Renal cortical epithelial cell (primary cell): ENCODE measurements around a stretch of chr2.

- RRBS = no CpG with 5 or more reads among the region's 14 CpGs
These were observed 62.9 kb upstream of the ZEB2 start for GRCh38 chr2:144582542-144583445.

GRCh38 chr2:145415754-145416225 is 895.9 kb upstream of the ZEB2 start:
- RRBS = no CpG with 5 or more reads among the region's 4 CpGs

DNA sequence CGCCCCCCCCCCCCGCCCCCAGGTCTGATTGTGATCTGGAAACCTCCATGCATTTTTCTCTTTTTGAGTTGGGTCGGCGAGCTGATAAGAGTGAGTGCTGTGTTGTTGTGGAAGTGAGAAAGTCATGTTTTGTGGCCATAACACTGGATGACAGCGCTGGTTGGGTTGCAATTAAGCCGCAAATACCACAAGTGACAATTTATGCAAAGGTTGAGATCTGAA is 429 bp downstream of the ACVR2A start:
- RRBS = no CpG with 5 or more reads among the region's 6 CpGs

GRCh38 chr2:148201727-148202623 is 181.1 kb downstream of the MBD5 start:
- RRBS = no CpG with 5 or more reads among the region's 2 CpGs

GRCh38 chr2:148380758-148381574 is 263.6 kb upstream of the EPC2 start:
- RRBS = no CpG with 5 or more reads among the region's 12 CpGs

DNA sequence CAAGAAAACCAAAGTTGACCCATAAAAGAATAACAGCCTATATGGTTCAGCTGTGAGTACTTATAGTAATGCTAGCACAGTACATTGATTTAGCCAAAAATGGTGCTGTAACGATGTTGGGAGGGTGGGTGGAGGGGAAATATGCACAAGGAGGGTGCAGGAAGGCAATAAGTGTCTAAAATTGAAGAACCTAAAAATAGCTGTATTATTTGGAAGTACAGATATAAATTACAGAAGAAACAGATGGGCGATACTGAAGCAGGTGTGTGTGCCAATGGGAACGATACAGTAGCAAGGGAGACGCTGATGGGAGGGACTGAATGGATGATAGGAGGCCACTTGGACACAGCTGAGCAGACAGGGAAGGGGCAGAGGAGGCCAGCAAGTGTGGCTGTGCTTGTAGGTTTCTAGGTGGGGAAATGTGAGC is 92.0 kb upstream of the EPC2 start:
- RRBS = no CpG with 5 or more reads among the region's 4 CpGs

GRCh38 chr2:148705933-148706756 is 61.6 kb downstream of the EPC2 start:
- RRBS = no CpG with 5 or more reads among the region's 14 CpGs

GRCh38 chr2:149000066-149000679 is 38.3 kb upstream of the LYPD6B start:
- RRBS = no CpG with 5 or more reads among the region's 4 CpGs

DNA sequence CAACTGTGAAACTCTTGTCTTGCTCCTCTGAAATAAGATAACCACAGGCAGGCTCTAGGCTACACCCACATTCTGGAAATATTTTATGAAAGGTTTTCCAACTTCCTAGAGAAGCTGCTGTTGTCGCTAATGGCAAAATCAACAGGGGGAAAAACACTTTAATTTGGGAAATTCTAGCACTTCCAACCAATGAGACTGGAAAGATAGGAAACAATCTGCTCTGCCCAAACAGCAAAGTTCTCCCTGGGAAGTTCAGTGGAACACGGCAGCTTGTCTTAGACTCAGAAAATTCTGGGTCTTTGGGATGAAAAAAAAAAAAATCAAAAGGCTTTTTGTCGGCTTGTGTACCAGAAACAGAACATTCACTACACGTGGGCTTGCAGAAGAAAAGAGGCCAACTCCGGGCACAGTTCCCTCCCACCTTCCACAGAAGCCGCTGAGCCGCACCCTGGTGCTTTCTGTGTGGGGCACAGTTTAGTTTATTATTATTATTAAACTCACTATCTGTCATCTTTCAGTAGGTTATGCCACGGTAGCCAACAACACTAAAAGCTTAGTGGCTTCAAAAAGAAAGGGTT is 98.6 kb downstream of the MMADHC start:
- RRBS = no CpG with 5 or more reads among the region's 8 CpGs

DNA sequence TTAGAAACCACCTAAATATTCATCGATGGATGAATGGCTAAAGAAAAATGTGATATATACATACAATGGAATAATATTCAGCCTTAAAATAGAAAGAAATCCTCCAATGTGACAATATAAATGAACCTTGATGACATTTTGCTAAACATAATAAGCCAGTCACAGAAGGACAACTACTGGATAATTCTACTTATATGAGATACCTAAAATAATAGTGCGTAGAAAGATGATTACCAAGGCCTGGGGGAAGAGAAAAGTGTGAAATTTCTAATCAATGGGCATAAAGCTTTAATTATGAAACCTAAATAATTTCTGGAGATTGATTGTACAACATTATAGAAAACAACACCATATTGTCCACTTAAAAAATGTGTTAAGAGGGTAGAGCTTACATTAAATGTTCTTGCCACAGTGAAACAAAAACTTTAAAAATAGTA is 281.0 kb upstream of the MMADHC start:
- RRBS = no CpG with 5 or more reads among the region's 2 CpGs

DNA sequence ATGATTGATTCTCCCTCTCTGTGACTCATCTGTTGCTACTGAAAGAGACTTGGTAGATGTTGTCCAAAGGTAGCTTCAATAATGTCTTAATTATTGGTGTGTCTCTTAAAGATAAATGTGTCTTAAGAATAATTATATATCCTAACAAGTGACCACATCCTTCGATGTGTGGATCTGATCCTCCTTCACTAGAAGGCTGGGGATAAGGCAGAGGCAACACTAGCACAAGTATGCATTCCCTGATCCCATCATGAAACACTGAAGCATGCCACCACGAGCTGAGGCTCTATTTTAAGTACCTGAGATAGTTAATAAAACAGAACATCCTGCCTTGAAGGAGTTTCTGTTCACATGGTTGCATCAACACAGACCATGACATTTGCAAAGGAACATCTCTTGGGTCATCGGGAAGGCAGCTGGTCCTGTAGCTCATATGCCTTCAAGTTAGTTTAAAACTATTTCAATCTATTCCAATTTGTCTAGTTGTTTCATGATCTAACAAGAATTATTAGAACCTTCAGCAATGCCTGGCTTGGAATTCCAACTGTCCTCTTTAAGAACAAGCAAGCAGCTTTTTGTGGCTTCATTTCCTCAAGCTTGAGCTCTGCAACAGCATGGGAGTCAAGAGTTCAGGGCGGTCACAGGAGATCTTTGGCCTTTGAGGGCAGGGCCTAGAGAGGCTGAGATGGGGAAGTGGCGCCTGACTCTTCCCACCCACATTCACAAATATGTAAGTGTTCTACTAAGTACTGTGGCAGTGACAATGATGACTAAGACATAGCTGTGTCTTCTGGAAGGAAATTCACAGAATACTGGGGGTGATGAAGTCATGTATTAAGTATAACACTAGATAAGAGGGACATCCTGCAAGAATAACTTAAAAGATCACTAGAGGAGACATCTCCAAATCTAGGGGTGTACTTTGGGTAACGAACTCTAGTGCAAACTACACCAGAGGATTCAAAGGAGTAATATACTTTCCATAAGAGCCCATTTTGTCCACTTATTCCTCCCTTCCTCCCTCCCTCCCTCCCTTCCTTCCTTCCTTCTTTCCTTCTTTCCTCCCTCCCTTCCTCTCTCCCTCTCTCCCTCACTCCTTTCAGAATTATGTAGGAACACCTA is 15.1 kb downstream of the RND3 start:
- RRBS = no CpG with 5 or more reads among the region's 6 CpGs

GRCh38 chr2:150529380-150529725 is 41.9 kb upstream of the RND3 start:
- RRBS = no CpG with 5 or more reads among the region's 3 CpGs

GRCh38 chr2:150541561-150542035 is 54.1 kb upstream of the RND3 start:
- RRBS = no CpG with 5 or more reads among the region's 7 CpGs

GRCh38 chr2:150644485-150644858 is 157.0 kb upstream of the RND3 start:
- RRBS = no CpG with 5 or more reads among the region's 1 CpG

- RRBS = no CpG with 5 or more reads among the region's 5 CpGs
These were observed 55.4 kb downstream of the RIF1 start for GRCh38 chr2:151464929-151465684.

DNA sequence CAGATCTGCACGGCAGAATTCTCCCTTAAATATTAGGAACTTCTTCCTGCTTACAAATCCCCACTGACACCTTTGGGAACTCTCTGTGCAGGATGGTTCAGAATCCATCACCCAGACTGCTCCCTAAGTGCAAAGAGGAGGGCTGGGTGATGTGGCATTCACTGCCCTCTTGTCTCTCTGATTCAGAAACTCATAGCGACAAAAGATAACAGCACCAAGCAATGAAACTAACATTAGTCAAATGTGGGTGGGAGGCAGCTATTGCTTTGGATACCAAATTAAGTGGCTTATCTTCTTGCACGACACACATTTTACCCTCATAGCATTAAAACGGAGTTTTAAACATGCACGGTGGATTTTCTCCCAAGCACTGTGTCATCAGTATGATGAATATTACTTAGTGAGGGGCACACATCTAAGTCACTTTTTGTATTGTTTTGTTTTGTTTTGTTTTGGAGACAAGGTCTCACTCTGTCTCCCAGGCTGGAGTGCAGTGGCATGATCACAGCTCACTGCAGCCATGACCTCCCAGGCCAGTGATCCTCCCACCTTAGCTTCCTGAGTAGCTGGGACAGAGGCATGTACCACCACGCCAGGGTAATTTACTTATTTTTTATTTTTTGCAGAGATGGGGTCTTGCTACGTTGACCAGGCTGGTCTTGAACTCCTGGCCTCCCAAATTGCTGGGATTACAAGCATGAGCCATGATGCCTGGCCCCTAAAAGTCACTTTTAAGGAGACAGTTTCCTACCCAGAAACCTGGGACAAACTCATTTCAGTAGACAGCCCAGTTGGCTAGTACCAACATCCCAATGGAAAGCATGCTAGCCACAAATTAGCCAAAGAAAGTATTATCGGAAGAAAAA is 41.0 kb upstream of the NEB start:
- RRBS = no CpG with 5 or more reads among the region's 8 CpGs

DNA sequence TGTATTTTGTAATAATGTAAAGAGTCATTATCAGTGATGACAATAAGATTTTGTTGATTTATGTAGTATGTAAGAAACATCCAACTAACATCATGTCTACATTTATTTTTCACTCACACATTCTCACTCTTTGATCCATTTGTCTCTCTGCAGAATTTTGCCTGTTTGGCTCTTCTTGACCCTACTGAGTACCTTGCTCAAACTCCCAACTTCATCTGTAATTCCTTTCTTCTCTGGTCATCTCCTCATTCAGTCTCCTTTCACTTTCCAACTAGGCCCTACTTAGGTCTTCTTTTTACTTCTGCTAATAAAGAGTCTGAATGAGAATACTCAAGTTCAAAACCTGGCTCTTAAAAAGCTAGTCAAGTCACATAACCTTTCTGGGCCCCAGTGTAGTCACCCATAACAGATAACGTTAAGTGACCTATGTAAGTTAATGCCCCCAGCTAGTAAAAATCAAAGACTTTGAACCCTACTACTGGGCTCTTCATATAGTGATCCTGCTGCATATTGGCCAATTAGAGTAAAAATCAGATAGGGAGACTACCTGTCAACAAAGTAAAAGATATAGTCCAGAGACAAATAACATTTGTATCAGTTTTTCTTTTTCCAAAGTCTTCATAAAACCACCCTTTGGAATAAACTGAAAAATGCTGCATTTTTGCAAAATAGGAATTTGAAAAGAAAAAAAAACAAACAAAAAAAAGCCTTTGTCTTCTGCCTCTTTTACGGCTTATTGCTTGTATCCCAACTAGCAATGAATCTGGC is 17.8 kb downstream of the ARL5A start:
- RRBS = no CpG with 5 or more reads among the region's 2 CpGs

GRCh38 chr2:151860325-151860703 is 32.1 kb upstream of the ARL5A start:
- RRBS = no CpG with 5 or more reads among the region's 4 CpGs

DNA sequence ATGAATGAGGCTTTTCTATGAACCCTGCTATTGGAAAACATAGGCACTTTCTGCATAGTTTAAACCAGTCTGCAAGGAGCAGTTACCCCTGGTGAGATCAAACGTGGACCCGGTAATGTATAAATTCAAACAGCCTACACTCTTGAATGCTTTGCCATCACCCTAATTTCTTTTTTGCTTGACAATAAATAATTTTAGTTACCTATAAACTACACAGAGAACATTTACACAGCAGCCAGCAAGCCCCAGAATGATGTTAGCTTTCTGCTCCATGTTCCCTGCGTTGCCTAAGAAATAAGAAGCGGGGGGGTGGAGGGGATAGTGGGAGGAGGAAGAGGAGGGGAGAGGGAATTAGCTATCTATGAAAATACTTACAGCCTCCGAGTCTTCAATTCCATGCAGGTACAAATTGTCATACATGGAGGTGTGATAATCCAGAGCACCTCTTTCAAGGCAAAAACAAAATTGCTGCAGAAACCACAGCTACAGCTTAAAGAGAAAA is 125.5 kb downstream of the CACNB4 start:
- RRBS = no CpG with 5 or more reads among the region's 5 CpGs

GRCh38 chr2:152038302-152039092 is 60.3 kb downstream of the CACNB4 start:
- RRBS = no CpG with 5 or more reads among the region's 7 CpGs